Camera-type eye (tissue), 1 donor: ENCODE results near the genes ZNF579, ZNF581 and ZNF444.

DNA sequence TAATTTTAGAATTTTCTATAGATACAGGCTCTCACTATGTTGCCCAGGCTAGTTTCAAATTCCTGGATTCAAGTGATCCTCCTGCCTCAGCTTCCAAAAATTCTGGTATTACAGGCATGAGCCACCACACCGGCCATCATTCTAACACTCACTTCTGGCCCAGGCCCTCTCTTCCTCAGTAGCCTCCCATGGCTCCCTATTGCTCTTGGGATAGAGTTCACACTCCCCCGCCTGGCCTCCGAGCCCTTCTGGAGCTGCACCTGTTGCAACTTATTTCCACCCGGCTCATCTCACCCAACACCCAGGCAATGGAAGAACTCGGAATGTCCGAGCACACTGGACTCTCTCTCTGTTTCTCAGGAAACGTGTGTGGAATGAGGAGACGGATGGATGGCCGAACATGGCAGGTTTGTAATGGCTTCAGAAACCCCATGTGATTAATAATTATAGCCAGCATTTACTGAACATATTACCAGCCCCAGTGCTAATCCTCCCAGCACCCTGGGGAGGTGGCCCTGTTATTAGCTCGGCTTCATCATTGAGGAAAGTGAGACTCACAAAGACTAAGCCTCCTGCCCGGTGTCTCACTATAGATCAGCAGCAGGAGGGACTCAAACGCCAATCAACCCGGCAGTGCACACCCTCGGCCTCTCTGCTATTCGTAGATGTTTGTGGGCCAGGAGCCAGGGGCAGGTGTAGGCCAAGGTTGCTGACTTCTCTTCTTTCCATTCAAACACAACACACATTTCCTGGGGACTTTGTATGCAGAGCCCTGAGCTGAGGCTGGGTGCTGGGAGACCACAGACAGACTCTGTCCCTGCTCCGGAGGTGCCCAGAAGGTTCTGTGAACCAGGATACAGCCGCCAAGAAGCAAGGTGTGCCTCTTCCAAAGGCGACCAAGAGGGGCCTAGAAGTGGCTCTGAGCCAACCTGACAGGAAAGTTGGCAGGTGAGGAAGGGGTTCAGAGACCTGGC is 9.2 kb upstream of the SBK3 start:
- RAMPAGE, long total RNA = no peak

DNA sequence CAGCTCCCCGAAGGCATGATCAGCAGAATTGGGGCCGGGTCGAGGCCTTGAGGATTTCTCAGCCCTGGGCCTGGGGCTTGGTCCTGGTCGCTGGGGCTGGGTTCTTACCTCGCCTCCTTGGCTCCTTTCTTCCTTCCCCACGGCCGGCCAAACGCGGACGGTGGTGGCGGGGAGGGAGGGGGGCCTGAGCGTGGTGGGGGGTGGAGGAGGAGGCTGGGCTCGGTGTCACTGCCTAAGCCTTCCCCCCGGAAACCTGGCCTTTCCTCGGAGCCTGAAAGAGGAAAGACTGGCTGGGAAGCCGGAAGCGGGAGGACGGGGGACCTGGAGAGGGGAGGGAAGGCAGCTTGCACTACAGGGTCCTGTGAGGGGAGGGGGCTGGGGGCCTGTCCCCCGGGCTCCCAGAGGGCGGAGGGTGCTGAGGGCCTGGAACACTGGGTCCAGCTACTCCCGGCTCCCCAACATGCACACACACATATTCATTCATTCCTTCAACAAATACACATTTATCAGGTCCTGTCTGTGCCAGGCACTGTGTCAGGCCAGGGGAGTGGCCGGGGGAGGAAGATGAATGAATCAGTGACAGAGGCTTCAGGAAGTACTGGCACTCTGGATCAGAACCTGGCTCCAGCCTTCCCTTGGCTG is at the start of gene ZNF579:
TSS of gene ZNF579 (minus strand) at position 162 of the 642 bp plus-strand sequence.
- RAMPAGE, long total RNA = no peak

- RAMPAGE, long total RNA = no peak
Observed at GRCh38 chr19:55592799-55593610, 6.3 kb downstream of the FIZ1 start.

DNA sequence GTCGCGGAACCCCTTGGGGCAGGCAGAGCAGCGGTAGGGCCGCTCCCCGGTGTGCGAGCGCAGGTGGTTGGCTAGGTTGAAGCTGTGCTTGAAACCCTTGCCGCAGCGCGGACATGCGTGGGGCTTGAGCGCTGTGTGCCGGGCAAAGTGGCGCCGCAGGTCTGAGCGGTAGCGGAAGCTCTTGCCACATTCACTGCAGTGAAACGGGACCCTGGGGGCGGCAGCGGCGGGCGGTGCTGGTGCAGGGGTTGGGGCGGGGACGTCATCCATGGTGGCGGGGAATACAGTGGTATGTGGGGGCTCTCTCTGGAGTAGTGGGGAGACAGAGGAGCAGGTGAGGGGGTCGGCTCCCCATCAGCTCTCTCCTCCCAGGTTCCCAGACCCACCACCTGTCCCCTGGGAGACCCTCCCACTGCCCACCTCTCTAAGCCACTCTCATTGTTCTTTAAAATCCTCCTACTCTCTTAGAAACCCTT is 1.7 kb downstream of the FIZ1 start:
- RAMPAGE, long total RNA = no peak

DNA sequence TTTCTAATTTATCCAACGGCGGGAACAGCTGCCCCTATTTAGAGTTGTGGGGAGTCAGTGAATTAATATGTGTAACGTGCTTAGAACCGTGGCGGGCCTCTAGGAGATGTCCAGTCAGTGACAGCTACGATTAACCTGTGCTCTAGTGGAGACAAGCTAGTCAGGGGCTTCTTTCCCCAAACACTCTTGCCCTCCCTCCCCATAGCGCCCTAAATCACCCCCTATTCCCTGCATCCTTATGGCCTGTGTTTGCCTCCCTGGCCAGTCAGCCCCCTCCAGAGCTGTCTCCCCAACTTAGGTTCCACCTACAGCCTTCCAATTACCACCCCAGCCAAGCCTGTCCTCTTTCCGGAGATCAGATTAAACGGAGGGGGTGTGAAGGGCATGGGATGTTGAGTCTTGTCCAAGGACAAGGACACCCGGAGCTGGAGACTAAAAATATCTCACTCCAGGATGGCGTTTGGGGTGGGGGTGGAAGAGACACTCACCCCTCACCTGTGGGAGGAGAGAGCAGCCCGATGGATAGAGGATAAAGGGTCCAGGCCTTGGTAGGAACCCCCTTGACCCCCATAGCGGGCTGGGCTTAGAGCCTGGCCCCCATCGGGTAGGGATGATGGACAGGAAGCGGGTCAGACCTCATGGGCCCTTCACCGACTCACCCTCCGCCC is 5.8 kb downstream of the ZNF865 start:
- RAMPAGE, long total RNA = no peak

GRCh38 chr19:55643550-55643770 is at the start of gene ZNF581:
ZNF581 (plus strand) TSS chr19:55643649.
- RAMPAGE, long total RNA = no peak

GRCh38 chr19:55647323-55647634 is 733 bp upstream of the CCDC106 start:
- RAMPAGE, long total RNA = no peak

GRCh38 chr19:55676836-55677635 is 2.0 kb downstream of the EPN1 start:
- RAMPAGE, long total RNA = no peak

- RAMPAGE, long total RNA = no peak
Observed at GRCh38 chr19:55707275-55708475, 30.5 kb downstream of the NLRP9 start.

GRCh38 chr19:56110443-56110978 is 10.6 kb downstream of the ZNF787 start:
- RAMPAGE, long total RNA = no peak

GRCh38 chr19:56140949-56141479 is at the start of gene ZNF444:
ZNF444 (plus strand) TSS chr19:56141287.
- RAMPAGE, long total RNA = no peak

- RAMPAGE, long total RNA = no peak
Observed at GRCh38 chr19:56312072-56312857, 2.4 kb downstream of the ZSCAN5A start.

- RAMPAGE, long total RNA = no peak
Observed at GRCh38 chr19:56321861-56322228, 7.2 kb upstream of the ZSCAN5A start.

DNA sequence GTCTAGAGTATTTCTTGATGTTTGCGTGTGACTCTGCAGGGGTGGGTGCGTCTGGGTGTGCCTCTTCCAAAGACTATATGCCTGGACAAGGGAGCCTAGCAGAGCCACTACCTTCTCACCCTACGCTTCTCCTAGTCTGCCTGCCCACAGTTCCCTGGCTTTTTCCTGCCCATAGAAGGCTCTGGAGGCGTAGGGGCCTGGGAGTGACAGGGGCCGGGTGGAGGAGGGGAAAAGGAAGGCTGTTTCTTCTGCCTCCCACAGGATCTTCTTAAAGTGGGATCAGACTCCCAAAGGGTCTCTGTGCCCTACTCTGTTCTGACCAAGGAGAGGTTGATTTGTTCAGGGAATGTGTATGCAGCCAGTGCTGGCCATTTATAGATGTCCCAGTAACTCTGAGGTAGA is 1.2 kb downstream of the ZNF71 start:
- RAMPAGE, long total RNA = no peak

DNA sequence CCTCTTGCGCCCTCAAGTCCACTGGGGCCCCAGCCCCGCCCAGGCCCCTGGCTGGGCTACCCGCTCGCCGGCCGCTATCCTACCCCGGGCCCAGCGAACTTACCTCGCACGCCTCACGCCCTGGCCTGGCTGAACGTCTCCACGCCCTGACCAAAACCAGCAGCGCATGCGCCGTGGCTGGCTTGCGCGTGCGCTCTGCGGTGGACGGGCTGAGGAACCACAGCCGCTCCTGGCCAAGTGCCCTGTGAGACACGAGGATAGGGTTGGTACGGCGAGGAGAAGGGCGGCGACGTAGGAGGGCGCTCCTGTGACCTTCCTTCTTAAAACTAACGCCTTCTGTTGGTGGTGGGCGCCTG is 45.2 kb downstream of the PEG3 start:
- RAMPAGE, long total RNA = no peak

DNA sequence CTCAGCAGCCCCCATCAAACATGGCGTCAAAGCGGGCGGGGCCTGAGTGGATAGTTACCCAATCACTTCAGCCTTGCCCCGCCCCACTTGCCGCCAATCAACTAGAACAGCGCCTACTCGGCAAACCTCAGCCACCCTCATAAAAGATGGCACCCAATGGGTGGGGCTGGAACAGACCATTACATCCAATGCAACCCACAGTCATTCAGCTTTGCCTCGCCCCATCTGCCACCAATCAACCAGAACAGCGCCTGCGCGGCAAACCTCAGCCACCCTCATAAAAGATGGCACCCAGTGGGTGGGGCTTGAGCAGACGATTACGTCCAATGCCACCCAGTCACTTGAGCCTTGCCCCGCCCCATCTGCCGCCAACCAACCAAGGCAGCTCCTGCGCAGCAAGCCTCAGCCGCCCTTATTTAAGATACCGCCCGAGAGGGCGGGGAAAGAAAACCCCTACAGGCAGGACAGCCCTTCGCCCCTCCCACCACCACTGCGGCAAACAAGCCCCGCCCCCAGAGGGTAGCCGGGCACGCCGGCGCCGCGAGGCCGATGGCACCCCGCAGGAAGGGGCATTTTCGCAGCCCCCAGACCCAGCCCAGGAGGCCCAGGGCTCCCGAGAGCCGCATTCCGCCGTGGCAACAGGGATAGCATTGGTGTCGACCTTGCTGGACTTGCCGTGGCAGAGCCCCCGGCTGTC is 853 bp downstream of the PEG3 start:
- RAMPAGE, long total RNA = no peak

- RAMPAGE, long total RNA = no peak
Observed at GRCh38 chr19:56974106-56974830, 133.7 kb upstream of the PEG3 start.

DNA sequence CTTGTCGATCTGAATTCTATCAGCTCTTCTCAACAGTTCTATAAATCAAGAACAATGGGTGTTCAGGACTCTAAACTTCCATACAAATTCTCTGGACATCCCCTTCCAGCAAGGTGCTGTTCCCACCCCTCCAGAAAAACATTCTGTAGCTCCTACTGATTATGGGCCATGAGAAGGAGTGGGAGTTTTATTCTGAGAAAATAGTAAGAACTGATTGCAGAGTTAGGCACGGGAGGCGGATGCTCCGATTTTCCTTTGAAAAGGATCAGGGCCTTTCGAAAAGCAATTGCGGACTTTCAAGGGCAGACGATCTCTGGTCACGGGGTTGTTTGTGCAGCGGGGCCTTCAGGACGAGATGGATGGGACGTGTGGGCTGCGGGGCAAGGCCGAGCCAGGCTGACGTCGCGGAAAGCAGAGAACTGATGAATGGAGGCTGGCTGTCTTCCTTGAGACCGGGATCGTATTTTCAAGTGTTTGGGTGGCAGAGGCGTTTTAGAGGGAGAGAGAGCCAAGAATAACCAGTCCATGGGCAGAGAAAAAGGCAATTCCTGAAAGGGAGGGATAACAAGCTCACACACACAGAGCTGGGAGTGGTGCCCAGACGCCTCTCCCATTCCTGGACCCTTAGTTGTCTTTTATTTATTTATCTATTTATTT is 139.0 kb upstream of the USP29 start:
- RAMPAGE, long total RNA = no peak

DNA sequence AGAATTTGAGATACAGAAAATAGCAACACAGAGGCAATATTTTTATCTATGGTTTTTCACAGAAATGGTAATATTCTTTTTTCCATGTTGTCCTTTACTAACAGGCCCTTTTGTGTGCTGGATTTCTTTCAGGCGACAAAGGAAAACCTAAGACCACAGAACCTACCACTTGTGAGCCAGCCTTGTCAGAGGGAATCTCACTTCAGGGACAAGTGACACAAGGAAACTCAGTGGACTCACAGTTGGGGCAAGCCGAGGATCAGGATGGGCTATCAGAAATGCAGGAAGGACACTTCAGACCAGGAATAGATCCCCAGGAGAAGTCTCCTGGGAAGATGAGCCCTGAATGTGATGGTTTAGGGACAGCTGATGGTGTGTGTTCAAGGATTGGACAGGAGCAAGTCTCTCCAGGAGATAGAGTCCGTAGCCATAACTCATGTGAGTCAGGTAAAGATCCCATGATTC is 19.6 kb upstream of the AURKC start:
- RAMPAGE, long total RNA = no peak

DNA sequence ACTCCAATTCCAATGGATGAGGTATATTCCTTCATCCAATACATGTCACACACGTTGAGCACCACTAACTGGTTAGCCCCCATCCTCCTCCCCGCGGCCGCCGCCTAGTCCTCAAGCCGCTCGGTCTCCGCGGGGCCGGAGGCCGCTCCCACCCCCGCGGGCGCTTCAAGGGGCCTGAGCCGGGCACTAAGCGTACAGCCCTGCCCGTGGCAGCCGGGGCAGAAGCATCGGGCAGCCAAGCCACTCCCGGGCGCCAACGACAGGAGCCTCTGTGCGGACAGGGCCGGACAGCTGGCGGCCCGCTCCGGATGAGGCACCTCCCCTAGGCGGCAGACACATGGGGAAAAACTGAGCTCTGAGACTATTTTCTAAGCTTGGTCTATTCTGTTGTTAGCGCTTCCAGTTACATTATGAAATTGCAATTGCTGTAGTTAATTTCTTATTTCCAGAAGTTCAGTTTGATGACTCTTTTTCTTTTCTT is 2.8 kb upstream of the ZNF543 start:
- RAMPAGE, long total RNA = no peak